Parotid gland (tissue), 1 donor: ENCODE measurements around the gene TIMP2.

GRCh38 chr17:78411134-78411931 is 32.9 kb downstream of the PGS1 start:
- PRO-cap, result unidirectional peak, minus-strand start at chr17:78411437

GRCh38 chr17:78428673-78429448 is 50.4 kb downstream of the PGS1 start:
- PRO-cap, result no peak

- PRO-cap, result no peak
These were observed 52.6 kb downstream of the PGS1 start for GRCh38 chr17:78430985-78431429.

DNA sequence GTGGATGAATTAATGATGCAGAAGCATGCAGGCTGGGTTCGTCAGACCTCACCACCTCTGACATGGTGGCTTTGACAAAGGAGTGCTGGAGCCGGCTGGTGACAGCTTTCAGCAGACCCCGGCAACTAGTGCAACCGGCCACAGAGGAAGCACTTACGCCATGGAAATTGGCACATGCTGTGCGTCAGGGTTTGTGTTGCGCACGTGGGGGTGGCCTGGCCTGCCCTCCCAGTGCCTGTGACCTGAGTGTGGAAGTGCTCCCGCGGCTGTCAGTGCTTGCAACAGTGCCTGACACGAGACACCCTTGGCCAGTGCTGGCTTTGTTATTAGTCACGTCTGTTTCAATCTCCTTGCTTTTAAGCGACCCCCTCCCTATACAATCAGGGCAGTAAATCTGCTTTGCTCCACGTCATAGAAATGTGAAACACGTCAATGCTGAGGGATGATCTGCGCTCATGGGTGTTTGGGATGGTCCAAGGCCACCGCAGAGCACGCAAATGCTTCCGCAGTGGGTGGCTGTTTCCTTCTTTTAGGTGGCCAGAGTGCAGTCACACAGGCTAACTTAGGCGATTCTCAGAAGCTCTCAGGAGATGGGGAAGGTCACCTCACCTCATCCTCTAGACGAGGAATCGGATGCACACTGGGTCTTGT is 64.3 kb downstream of the PGS1 start:
- PRO-cap, result no peak

GRCh38 chr17:78709075-78709496 is 73.0 kb downstream of the CYTH1 start:
- PRO-cap, result no peak

DNA sequence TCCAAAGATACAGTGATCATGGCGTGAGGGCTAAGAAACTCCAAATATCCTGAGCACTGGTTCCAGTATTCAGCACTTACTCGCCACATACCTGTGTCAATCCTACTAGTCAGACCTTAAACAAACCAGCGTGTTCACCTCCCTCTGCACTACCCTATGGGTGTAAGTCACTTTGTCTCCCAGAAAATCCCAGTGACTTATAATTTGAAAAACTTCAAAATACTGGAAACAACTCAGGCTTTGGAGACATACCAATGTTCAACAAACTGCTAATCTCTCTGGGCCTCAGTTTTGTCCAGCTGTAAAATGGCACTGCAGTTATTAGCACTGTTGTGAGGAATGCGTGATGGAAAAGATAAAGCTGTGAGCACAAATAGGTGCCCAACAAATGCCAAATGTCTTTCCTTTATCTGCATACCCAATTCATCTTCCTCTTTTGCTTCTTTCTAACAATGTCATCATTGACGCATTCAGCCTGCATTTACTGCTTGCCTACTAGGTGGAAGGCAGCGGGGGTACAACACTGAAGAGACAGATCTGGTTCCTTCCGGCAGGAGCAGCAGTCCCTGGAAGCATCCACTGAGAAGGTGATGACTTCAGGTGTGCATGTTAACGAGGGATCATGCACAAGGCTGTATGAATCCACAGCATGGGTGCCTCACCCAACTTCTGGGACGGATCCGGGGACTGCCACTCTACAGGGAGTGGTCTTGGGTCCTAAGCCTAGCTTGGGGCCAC is 63.5 kb downstream of the CYTH1 start:
- PRO-cap, result no peak

DNA sequence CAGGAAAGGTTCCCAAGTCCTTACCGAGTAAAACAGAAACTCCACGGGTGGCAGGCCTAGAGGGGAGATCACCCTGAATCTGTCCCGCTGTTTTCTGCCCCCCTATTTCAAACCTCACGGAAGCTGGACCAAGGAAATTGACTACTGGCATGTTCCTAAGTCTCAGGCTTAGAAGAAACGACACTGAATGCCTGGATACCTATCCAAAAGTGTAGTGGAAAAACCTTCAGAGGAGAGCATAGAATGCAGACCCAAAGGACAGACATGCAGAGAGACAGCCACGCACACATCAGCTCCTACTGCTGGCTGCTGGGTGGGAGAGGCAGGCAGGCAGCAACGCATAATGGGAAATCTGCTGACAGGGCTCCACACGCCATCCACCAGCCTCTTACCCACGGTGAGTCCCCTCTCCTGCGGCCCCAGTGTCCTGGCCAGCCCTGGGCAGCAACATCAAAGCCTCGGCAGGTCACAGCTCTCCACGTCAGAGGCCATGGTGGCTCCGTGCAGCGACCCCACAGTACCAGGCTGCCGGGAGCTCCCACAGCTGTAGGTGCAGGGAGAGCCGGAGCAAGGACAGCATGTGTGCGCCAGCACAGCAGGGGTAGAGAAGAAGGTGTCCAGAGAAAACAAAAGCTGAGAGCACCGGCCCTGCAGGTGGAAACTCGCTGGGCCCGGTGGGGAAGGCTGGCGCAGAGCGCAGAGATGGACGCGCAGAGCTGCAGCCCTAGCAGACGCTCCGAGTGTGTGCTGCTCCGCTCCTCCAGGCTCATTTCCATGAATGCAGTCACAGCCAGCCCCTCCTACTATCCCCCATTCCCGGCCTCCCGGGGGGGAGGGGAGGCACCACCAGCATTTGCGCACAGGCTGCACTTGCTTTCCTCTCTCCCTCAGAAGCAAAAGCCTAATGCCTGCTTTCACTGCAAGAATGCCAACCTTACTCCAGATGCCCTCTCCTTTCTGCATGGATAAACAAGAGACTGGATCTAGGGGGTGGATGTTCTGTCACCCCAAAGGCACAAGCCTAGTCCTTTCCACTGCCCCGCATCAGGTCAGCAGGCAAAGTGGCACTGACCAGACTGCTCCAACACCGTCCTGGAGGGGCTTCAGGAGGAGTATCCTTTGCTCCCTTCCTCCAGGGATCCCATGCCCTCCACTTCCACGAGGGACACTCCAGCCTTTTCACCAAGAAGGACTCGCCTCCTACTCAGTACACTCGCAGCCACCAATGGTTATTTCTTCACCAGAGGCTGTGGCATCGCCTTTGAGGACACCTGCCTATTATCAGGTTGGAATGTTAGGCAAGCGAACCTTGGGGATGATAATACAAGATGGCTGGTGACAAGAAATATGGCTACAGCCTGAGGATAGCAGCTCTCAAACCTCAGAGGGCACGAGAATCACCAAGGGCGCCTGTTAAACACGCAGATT is 58.7 kb downstream of the CYTH1 start:
- PRO-cap, result unidirectional peak, minus-strand start at position 746 of the sequence

DNA sequence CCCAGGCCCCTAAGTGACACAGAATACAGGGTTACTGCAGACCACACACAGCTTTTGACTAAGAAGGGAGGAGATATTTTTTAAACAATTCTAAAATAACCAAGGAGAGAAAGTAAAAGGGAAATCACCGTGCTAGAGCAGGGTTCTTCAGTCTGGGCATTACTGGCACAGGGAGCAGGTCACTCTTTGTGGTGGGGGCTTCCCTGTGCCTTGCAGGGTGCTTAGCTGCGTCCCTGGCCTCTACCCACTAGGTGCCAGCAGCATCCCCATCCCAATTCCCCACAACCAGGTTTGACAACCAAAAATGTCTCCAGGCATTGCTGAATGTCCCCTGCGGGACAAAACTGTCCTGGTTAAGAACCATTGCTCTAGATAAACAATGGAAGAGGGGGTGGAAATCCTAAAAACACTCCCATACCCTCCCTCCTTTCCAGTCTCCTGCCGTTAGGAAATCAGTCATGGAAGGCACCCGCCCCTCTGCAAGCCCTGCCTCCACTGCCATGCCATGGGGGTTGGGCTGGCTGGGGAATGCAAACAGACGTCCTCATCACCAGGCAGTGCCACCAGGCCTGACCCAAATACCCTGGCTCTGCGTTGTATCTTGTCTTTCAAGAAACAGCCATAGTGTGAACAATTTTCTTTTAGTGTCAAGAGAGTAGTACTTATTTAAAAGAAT is 57.7 kb downstream of the CYTH1 start:
- PRO-cap, result no peak

- PRO-cap, result no peak
These were observed 7.3 kb downstream of the CYTH1 start for GRCh38 chr17:78774342-78775537.

- PRO-cap, result no peak
These were observed 2.1 kb downstream of the CYTH1 start for GRCh38 chr17:78779601-78780705.

- PRO-cap, result bidirectional peak, plus-strand start at chr17:78782587, minus-strand start at chr17:78782292
These were observed 428 bp upstream of the CYTH1 start for GRCh38 chr17:78782433-78782969.

DNA sequence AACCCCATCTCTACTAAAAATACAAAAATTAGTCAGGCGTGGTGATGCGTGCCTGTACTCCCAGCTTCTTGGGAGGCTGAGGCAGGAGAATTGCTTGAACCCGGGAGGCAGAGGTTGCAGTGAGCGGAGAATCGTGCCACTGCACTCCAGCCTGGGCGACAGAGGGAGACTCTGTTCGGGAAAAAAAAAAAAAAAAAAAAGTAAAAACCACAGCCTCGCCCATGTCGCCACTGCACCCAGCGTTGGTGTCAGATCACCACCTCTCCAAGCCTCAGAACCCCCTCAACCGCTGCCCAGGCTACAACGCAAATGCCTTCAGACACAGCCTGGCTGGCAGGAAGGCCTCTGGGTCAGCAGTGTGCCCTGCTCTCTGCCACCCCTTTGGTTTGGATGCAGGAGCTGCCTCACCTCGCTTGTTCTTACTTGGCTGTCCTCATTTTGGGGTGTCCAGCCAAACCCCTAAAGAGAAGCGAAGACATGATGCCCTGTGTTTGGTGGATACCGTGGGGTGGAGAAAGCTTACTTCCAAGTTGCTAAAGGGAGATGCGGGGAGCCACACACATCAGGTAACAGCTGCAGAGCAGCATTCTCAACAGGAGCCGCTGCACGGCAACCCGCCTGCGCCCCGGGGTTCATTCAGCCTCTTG is 12.9 kb upstream of the CYTH1 start:
- PRO-cap, result no peak

- PRO-cap, result no peak
These were observed 16.5 kb upstream of the CYTH1 start for GRCh38 chr17:78798337-78799201.

DNA sequence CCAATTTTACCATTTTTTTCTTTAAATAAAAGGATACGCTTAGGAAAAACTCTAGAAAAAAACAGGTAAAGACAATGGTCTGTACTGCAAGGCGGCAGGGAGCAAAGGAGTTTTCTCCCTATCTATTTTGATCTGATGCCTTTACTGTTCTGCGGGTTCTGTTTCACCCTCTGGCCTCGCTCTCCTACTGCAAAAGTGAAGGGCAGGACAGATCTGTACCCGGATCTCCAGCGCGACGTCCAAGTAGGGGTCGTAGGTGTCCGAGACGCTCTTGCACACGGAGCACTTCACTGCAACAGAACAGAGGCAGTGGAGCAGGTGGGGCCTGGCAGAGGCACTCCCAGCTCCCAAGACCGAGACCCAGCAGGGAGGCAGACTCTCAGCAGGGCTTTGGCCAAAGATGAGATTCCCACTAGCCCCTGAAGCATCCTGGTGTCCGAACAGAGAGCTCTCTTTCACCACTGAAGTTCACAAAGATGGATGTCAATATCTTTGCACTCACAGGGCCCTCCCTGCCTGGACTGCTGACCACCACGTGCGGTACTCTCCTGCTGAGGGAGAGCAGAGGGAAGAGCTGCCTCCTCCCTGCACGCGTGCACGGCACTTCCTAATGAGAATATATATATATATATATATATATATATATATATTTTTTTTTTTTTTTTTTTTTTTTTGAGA is 19.7 kb downstream of the USP36 start:
- PRO-cap, result no peak

- PRO-cap, result no peak
These were observed 15.2 kb downstream of the USP36 start for GRCh38 chr17:78825394-78825777.

- PRO-cap, result no peak
These were observed 7.7 kb downstream of the CEP295NL start for GRCh38 chr17:78895333-78895671.

DNA sequence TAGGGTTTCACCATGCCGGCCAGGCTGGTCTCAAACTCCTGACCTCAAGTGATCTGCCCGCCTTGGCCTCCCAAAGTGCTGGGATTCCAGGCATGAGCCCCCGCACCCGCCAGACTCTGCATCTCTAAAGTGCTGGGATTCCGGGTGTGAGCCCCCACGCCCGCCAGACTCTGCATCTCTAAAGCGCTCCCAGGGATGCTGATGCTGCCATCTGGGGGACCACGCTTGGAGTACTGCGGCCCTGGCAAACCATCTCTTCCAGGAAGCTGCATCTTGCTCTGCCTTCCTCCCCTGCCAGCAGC is 4.1 kb downstream of the CEP295NL start:
- PRO-cap, result no peak

GRCh38 chr17:78908257-78909177 is 5.5 kb upstream of the CEP295NL start:
- PRO-cap, result no peak

GRCh38 chr17:78924490-78925592 is at the start of gene TIMP2:
Gene TIMP2 (minus strand): TSS chr17:78925387.
- PRO-cap, result bidirectional peak, plus-strand start at chr17:78925528, minus-strand start at chr17:78925387

- PRO-cap, result no peak
These were observed 17.4 kb downstream of the LGALS3BP start for GRCh38 chr17:78962141-78962990.